PC-3 (cell line): ENCODE measurements around the gene EXOSC3.

GRCh38 chr9:35906798-35907551 lies 973 bp downstream of the HRCT1 start:
- RAMPAGE, long total RNA = no peak

- RAMPAGE, long total RNA = no peak
Measured at GRCh38 chr9:36160132-36160877, 8.9 kb upstream of the CCIN start.

DNA sequence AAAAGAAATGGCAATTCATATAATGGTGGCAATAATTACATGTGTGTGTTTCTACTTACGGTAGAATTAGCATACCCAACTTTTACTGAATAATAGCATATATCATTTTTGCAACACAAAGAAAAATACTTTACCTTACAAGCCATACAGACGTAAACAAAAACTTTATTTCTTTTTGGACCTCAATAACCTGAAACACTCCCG lies 204 bp downstream of the RNF38 start:
- RAMPAGE, long total RNA = no peak

GRCh38 chr9:36485705-36486433 lies 85.8 kb upstream of the RNF38 start:
- RAMPAGE, long total RNA = no peak

- RAMPAGE, long total RNA = no peak
Measured at GRCh38 chr9:36765152-36766174, 192.8 kb downstream of the MELK start.

- RAMPAGE, long total RNA = no peak
Measured at GRCh38 chr9:36995853-36996598, 38.0 kb downstream of the PAX5 start.

- RAMPAGE, long total RNA = no peak
Measured at GRCh38 chr9:37258190-37259116, 138.1 kb downstream of the ZCCHC7 start.

GRCh38 chr9:37324132-37325213 lies 98.0 kb upstream of the GRHPR start:
- RAMPAGE, long total RNA = no peak

GRCh38 chr9:37408684-37409693 lies 13.5 kb upstream of the GRHPR start:
- RAMPAGE, long total RNA = no peak

DNA sequence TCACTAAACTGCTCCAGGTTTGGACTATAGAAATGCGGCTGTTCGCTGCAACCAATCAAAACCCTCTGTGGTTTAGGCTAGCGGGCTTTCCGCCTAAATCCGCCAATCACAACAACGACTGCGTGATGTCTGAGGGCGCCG lies 344 bp upstream of the ZBTB5 start:
- RAMPAGE, long total RNA = no peak

GRCh38 chr9:37508095-37509070 lies 22.6 kb downstream of the POLR1E start:
- RAMPAGE, long total RNA = no peak

DNA sequence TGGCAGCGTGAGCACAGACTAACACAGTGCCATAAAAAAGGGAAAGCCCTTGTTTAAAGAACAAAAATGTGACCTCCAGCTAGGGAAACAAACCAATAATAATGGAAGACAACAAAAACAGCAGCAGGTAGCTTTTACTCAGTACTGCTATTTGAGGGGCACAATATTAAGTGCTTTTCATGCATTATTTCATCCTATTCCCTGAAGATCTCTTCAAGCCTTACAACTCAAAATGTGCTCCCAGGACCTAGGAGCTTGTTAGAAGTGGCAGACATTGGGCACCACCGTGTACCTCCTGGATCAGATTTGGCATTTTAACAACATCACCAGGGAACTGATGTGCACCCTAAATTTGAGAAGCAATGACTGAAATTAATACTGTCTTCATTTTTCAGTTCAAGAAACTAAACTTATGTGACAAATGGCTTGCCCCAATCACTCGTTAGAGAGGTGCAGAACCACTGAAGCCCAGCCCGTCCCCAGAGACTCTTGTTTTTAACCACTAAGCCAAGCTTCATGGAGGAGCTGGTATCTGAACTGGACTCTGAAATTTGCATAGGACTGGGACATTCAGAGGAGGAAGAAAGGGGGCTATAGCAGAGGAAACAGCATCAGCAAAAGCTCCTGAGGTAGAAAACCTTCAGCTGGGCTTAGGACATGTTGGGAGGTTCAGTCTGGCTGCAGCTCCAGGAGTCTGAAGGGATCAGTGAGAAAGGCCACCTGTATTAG lies 10.7 kb downstream of the FBXO10 start:
- RAMPAGE, long total RNA = no peak

DNA sequence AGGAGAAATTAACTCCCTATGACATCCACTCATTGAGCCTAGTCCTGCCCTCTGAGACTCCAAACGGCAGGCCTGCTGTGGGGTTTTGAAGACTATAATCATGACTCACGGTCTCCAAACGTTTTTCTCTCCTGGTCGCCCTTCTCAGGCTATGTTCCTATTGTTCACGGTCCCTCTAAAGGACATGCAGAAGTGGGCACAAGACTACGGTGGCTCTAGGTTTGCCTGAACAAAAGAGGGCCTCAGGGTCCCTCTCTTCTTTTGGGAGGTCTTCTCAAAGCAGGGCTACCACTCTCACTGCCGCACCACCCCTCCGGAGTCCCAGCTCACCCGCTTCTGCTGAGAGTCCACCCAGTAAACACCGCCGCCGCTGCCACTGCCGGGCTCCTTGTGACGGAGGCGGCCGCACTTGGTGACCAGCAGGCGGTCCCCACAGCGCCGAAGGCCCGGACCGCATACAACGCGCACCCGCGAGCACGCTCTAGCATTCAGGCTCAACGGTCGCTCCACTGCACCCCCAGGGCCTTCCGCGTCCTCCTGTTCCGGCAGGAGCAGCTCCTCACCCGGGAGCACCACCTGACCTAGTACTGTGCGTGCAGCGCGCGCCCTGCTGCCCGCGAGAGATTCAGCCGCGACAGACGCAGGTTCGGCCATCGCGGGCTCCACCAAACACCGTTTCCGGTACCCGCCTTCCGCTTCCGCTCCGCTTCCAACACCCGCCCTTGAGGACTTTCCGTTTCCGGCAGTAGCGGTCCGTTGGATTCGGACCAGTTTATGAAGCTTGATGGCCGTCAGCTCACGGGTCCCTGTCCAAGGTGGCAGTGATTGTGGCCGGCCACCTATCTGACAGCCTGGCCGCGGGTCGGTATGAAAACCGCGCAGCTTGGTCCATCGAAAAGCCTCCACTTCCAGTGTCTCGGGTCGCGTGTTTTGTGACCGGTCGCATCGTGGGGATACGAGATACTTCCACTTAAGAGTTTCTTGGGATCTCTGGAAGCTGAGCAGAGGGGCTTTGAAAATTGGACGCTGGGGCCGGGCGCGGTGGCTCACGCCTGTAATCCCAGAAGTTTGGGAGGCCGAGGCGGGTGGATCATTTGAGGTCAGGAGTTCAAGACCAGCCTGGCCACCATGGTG lies at the start of gene EXOSC3:
EXOSC3 (minus strand) TSS at position 674 of the 1,134 bp plus-strand sequence.
- RAMPAGE, long total RNA = no peak

- RAMPAGE, long total RNA = no peak
Measured at GRCh38 chr9:37916213-37917016, 12.5 kb upstream of the SLC25A51 start.

DNA sequence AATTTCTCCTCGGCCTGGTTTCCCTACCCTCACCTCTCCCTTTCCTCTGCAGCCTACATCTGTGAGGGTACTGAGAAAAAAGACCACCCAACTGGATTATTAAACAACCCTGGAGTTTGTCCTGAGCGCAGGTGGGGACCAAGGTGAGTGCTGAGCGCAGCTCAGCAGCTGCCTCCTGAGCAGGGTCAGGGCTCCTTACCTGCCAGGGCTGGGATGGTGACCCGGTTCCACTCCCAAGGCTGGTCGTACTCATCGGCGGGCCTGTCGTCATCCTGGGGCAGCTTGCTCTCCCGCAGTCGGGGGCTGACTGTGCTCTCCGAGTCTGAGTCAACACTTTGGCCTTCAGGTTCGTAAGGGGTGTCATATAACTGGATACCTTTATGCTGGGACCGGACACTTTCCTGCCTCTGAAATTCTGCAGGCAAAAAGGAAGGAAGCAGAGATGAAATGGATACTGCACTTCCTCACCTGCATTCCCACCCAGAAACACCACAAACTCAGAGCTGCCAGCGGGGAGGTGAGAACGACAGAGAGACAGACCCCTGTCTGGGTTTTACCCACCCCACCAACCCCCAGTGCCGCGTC lies 70.6 kb upstream of the SLC25A51 start:
- RAMPAGE, long total RNA = no peak

GRCh38 chr9:37989582-37990194 lies 79.3 kb downstream of the SHB start:
- RAMPAGE, long total RNA = no peak

DNA sequence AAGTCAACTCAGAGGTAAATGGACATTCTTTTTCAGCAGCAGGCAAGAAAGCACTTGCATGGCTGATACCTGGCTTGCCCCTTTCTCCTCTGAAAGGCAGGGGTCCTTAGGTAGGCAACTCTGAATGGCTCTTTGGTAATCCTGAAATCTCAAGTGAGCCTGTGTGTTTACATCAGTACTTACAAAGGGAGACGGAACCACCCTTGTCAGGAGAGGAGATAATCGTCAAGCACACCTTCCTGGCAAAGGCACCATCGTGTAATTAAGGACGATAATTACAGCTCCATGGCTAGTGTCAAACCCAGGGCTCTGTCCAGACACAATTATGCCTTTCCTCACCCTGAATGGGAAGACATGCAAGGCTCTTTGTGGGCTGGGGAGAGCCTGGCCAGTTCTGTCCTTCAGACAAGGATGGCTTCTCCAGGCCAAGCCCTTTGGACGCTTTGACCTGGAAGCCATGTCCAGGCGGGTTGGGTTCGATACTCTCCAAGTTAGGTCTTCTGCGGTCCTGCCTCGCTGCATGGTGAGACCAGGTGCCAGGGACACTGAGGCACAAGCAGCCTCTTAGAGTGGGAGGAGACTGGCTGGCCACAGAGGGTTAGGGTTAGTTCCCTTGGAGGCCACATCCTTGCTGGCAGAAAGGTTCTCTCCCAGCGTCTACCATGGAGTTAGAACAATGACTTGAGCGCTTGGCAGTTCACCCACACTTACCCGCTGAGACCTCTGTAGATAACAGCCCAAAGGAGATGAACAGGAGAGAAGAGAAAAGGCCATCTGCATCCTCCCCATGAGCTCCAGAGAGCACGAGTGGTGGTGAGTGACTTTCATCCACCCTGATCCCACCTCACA lies 67.7 kb downstream of the SHB start:
- RAMPAGE, long total RNA = no peak

GRCh38 chr9:38025694-38026800 lies 43.0 kb downstream of the SHB start:
- RAMPAGE, long total RNA = no peak

DNA sequence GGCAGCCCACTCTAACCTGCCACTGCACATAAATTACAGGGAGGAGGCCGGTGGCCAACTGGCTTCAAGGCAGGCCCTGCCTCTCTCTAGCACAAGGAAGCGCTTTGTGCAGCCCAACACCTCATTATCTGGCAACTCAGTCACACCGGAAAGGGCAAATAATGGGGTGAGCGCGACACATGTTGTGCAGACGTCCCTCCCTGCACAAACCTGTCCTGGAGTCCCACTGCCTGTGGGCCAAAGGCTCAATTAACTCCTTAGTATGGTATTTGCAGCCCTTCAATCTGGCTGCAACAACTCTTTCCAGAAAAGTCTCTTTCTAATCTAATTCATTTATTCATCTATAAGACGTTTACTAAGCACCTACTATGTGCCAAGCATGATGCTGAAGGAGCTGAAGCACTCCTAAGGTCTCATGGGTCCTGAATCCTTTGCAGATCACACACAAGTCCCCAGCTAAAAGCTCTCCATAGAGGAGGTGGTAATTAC lies 24.9 kb downstream of the SHB start:
- RAMPAGE, long total RNA = no peak

GRCh38 chr9:38051884-38052626 lies 17.0 kb downstream of the SHB start:
- RAMPAGE, long total RNA = no peak